Osteoblast (primary cell): Measurements from ENCODE around the genes CD1A, OR6Y1, OR6P1, AIM2, SLAMF9 and NCSTN.

DNA sequence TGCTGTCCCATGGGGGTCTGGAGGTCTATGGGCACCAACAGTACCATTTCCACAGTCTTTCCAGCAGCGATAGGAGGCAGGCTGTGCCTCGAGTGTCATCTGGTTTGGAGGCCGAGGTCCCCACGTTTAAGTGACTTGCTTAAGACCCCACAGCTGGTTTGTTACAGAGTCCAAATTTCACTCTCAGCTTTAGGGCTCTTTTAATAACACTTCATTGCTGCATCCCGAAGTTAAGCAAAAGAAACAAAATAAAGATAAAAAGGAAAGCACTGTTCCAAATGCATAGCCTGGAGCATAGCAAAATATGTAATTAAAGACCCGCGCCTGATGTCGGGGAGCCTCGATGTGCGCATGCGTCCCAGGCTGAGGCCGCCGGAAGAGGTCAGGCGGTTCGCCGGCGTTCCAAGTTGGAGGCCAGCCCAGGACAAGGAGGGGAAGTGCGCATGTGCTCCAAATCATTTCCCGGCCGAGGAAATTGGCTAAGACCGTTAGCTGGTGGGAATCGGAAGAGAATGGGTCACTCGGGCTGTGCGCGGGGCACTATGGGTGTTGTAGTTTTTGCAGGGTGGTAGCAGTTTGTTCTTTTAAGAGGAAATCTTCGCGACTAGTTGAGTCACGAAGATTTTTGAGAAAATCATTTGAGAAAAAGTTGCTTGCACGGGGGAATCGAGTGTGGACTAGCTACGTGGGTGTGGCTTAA is 21.4 kb upstream of the SMIM42 start:
- CAGE, long polyA plus RNA = no peak
- RRBS = 4% methylated on average over 4 of the region's 31 CpGs

GRCh38 chr1:158185753-158186158 is 5.1 kb downstream of the CD1D start:
- CAGE, long polyA plus RNA = no peak
- RRBS = no CpG with 5 or more reads among the region's 3 CpGs

DNA sequence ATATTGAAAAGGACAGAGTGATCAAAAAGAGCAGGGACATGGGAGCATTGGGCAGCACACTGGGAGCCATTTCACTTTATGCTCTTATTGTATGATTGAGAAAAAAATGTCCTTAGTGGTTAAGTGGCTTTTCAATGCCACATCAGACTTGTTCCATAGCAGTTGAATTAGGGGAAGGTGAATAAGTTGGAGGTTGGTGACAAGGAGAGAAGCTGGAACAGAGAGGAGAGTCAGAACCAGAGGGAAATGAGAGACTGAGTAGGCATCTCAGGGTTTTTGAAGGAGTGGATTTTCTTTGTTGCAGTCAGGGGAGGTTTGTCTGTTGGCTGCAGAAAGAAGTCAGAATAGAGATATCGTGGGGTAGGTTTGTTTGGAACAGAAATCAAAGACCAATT is at the start of gene CD1A:
CD1A (plus strand) TSS at position 184 of the 395 bp plus-strand sequence.
- CAGE, long polyA plus RNA = no peak
- RRBS = no CpG with 5 or more reads among the region's 1 CpG

- CAGE, long polyA plus RNA = no peak
- RRBS = no CpG with 5 or more reads among the region's 5 CpGs
These were observed at the start of gene OR6Y1 for GRCh38 chr1:158554282-158554838. TSS of gene OR6Y1 (minus strand) at chr1:158554405.

GRCh38 chr1:158570523-158570880 is at the start of gene OR6P1:
TSS of gene OR6P1 (minus strand) at chr1:158570580.
- CAGE, long polyA plus RNA = no peak
- RRBS = no CpG with 5 or more reads among the region's 3 CpGs

DNA sequence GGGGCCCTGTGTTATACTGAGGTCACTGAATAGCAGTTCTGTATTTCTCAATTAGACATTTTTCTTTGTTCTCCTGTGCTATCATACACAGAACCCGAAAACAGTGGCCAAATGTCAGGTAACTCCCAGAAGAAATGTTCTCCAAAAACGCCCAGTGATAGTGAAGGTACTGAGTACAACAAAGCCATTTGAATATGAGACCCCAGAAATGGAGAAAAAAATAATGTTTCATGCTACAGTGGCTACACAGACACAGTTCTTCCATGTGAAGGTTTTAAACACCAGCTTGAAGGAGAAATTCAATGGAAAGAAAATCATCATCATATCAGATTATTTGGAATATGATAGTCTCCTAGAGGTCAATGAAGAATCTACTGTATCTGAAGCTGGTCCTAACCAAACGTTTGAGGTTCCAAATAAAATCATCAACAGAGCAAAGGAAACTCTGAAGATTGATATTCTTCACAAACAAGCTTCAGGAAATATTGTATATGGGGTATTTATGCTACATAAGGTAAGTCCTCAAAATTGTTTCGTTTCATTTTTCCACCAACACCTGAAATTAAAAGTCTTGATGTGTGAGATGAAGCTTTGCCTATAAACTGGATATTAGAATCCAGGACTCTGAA is 8.5 kb downstream of the IFI16 start:
- CAGE, long polyA plus RNA = no peak
- RRBS = no CpG with 5 or more reads among the region's 4 CpGs

DNA sequence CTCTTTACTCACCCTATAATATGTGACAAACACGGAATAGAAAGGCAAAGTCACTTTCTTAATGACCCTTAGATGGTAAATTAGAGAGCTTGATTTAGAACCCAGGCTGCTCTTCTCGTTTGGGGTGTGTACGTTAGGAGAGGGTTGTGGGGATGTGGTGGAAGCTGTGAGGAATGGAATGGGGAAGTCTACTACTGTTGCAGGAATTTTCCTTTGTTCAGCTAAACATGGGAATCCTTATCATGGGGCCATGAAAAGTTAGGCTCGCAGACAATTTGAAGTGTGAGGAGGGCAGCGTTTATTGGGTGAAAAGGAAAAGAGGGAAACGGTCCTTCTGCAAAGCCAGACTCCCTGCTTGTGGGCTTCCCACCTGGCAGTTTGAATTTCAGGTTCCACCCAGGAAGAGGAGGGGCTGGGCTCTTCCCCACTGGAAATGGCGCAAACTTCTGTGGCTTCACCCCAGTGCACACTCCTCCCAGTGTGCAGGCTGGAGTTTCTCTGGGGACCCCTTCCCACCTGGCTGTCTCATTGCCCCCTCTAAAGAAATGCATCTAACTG is 20.6 kb downstream of the AIM2 start:
- CAGE, long polyA plus RNA = no peak
- RRBS = no CpG with 5 or more reads among the region's 7 CpGs

DNA sequence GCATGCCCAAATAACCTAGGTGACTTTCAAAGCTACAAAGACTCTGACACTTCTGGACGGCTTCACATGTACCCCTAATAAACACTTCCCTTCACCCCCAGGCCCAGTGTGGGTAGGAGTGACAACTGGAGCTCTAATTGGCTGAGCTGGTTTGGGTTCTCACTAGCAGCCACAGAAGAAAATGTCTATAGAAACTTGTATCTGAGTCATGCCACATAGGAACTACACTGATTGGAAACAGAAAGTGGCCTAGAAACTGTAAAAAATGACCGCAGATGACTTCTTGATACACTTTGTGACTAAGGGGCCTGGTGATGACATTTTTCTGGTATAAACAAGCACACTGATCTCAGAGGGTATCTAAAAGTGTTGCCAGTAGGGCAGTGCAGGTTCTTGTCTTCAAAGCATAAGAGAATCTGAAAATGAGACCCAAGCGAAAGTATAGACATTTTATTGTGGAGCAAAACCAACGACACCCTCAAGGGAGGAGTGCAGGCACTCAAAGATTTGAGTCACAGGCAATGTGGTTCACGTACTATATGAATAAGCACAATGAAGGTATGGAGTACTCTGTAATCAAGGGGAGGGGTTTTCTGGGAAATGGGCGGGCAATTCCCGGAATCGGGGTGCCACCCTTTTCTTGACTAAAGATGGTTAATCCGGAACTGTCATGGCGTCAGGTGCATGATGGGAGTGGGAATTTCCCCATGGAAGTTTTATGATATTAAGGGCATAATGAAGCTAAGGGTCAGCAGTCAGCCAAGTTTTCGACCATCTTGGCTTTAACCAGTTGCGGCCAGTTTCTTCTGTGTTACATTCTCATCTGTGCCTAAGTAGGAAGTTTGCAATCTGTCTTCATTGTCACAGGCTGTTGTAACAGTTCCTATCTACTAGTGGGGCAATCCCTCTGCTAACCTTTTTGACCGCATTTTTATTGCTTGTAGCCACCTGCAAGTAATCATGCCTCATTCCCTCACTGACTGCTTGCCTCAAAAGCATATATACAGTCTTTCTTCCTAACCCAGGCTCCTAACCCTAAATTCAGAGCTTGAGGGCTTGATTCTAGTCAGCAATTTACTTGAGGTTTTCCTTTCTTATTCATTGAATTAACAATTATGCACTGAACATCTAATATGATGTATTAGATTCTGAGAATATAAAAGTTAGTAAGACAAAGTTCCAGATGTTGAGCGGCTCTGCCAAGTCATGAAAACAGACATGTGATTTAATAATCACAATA is at the start of gene AIM2:
AIM2 (minus strand) TSS at position 54 of the 1,240 bp plus-strand sequence.
- CAGE, long polyA plus RNA = no peak
- RRBS = 78% methylated on average over 1 of the region's 14 CpGs

DNA sequence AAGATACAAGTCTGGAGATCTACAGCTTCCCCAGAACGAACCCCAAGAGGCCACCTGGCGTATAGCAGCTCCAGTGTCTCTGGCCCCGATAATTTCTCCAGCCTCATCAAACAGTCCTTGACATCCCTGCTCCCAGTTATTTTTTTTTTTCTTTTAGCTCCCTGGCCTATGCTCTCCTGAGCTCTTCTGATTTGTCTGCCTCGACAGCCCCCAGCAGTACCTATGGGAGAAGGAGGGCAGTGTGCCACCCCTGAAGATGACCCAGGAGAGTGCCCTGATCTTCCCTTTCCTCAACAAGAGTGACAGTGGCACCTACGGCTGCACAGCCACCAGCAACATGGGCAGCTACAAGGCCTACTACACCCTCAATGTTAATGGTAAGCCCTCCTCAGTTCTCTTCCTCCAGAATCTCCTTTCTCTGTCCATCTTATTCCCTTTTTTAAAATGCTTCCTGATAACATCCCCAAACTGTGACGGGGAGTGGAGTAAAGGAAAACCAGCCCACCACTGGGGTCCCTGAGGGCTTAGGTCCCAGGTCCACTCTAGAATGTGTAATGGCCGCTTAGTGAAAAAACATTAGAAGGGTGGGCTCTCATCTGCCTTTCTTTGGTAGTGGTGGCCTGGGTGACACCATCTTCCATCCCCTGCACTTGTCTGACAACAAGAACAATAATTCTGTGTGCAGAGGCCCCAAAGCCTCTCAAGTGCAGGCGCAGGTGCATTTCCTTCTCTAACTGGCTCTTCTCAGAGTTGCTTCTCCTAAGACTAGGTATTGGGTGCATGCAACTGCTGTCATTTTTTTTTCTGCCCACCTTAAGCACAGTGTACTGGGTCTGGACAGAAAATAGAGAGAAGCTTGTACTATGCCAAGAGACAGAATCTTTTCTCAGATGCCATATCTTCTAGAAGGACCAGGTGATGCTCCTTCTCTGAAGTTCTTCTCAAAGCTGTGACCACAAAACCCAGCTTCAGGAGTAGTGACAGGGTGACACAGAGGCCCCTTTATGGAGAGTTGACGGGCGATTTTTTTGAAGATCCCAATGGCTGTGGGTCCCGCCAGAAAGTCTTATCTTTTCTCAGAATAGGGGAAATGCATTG is 7.6 kb upstream of the ACKR1 start:
- CAGE, long polyA plus RNA = no peak
- RRBS = no CpG with 5 or more reads among the region's 11 CpGs

- CAGE, long polyA plus RNA = no peak
- RRBS = no CpG with 5 or more reads among the region's 5 CpGs
These were observed 1.4 kb downstream of the ACKR1 start for GRCh38 chr1:159205884-159206650.

DNA sequence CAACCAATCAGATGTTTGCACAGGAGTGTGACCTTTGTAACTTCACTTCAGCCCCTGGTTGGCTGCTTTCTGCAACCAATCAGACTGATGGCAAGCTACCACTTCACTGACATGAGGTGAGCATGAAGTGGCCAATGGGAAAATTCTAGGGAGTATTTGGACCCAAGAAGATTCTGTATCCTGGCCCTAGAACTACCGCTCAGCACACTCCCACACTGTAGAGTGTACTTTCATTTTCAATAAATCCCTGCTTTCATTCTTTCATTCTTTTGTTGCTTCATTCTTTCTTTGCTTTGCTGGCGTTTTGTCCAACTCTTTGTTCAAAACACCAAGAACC is 25.8 kb downstream of the OR10J1 start:
- CAGE, long polyA plus RNA = no peak
- RRBS = no CpG with 5 or more reads among the region's 2 CpGs

- CAGE, long polyA plus RNA = no peak
- RRBS = no CpG with 5 or more reads among the region's 4 CpGs
These were observed 28.5 kb upstream of the DUSP23 start for GRCh38 chr1:159752334-159752613.

- CAGE, long polyA plus RNA = no peak
- RRBS = no CpG with 5 or more reads among the region's 1 CpG
These were observed 24.3 kb upstream of the DUSP23 start for GRCh38 chr1:159756384-159756957.

GRCh38 chr1:159934438-159934948 is 9.2 kb upstream of the TAGLN2 start:
- CAGE, long polyA plus RNA = no peak
- RRBS = 89% methylated on average over 5 of the region's 9 CpGs

DNA sequence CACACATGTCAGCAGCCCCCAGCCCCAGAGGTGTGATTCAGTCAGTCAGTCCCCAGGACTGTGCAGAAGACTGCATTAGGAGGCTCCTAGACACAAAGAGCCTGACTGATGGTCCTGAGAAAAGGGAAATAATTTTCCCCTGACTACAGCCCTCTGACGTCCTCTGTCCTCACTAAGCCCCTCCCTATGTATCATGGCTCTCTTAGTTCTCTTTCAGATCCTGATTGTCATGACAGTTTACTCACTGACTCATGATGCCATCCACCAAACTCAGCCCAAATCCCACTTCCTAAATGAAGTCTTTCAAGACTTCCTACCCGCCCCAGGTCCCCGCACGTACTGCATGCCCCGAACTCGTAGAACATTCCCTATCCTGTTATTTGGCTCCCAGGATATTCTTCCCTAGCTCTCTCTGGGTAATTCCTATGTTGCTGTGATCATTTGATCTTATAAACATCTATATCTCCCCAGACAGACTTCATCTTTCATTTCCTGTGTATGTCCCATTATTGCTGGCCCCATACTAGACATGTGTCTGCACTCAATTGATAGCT is at the start of gene SLAMF9:
SLAMF9 (minus strand) TSS at position 107 of the 554 bp plus-strand sequence.
- CAGE, long polyA plus RNA = no peak
- RRBS = no CpG with 5 or more reads among the region's 6 CpGs

DNA sequence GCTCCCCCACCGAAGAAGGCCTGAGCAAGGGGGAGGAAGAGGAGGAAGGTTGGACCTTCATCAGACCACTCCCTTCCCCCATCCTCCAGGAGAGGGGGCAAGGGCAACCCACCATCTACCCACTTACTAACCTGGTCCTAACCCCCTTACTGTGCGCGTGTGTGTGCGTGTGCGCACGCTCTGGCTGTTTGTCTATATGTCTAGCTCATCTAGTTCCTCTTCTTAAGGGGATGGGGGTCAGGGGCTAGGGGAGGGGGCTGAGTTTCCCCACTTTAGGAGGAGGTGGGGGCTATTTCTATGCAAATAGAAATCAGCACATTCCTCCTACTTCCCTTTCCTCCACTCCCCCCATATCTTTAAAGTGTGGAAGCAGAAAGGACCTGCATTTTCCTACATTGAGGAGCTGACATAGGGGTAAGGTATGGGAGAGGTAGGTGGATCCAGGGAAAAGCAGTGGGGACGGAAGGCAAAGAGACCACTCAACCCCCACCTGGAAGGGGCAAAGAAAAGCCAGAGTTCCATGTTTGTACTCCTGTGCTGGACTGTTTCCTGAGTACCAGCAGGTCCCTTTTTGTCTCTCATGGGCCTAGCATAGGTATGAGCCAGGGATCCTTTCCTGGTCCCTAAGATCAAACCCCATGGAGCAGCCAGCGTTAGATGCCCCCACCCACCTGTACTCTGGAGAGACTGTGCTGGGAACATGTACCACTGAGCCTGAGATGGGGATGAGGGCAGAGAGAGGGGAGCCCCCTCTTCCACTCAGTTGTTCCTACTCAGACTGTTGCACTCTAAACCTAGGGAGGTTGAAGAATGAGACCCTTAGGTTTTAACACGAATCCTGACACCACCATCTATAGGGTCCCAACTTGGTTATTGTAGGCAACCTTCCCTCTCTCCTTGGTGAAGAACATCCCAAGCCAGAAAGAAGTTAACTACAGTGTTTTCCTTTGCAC is 8.6 kb downstream of the PEA15 start:
- CAGE, long polyA plus RNA = no peak
- RRBS = no CpG with 5 or more reads among the region's 9 CpGs

- CAGE, long polyA plus RNA = no peak
- RRBS = no CpG with 5 or more reads among the region's 6 CpGs
These were observed 23.9 kb downstream of the DCAF8 start for GRCh38 chr1:160238233-160238967.

GRCh38 chr1:160291360-160292316 is 6.7 kb upstream of the PEX19 start:
- CAGE, long polyA plus RNA = no peak
- RRBS = no CpG with 5 or more reads among the region's 11 CpGs

DNA sequence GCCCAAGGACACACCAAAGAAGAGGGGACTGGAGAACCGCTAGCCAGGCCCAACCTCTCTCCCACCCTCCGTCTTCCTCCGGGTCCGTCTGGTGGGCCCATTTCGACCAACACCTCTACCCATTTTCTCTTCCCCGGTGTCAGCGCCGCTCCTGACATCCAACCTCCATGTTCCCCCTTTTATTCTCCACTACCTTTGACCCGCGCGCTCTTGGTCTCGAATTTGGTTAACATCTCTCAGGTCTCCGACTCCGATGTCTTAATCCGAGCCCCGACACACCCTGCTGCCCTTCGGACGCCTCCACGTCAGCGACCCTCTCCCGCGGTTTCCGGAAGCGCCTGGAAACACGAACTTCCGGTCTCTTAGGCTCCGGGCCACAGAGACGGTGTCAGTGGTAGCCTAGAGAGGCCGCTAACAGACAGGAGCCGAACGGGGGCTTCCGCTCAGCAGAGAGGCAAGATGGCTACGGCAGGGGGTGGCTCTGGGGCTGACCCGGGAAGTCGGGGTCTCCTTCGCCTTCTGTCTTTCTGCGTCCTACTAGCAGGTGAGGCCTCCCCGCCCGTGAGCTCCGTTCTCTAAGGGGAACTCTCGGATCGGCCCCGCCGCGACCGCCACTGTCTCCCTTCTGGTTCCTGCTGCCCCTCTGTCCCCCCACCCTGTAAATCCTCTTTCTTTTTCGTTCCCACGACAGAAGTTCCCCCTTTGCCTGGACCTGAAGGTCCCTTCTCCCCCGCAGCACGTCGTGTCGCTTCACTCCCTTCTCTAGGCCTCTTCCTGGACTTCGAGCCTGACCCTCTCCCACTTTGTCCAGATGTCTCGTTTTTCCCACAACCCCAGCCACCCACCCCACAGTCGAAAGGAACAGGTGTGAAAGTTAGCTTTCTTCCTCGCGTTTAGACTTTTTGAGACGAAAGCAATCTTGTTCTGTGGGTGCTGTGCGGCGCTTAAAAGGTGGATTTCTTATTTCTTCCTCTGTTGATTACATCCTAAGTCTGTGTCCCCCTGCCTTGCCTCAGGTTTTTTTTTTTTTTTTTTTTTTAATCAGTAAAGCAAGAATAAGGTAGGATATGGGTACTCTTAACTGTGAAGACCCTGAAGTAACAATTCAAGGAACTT is at the start of gene NCSTN:
NCSTN (plus strand) TSS at position 446 of the 1,116 bp plus-strand sequence.
- CAGE, long polyA plus RNA = start-site peak on the minus strand centred at position 289 of the sequence, 70 bp wide, 726 and 579 reads in 2 replicates; start-site peak on the plus strand centred at position 416 of the sequence, 78 bp wide, 843 and 765 reads in 2 replicates
- RRBS = 7% methylated on average over 2 of the region's 60 CpGs

- CAGE, long polyA plus RNA = no peak
- RRBS = no CpG with 5 or more reads among the region's 15 CpGs
These were observed 7.8 kb downstream of the VANGL2 start for GRCh38 chr1:160407682-160409022.